H7 (cell line): ENCODE measurements around a stretch of chr2.

DNA sequence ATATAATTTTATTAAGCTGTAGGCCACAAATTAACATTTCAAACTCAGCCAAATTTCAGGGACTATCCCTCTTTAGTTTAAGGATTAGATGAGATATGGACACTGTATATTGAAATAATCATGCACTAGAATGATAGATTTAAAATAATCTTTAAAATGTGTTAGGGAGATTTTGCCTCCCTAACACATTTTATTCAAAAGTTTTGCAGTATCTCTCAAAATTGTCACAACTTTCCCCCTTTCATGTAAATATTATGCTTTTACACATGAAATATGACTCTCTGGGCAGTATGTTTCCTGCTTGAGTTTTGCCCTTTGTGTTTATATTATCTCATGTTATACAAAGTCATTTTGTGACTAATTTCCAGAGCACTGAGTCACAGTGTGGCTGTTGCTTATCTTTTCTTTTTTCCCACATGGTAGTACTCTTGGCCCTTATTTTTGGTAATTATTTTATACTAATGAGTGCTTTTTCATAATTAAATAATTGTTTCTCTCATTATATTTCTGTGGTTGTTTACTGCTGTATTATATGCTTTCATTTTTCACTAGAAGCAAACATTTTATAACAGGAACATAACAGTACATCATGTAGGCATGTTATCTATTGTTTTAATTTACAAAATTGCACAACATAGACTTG is 1.1 kb downstream of the TFPI start:
- RAMPAGE, long total RNA: no peak

DNA sequence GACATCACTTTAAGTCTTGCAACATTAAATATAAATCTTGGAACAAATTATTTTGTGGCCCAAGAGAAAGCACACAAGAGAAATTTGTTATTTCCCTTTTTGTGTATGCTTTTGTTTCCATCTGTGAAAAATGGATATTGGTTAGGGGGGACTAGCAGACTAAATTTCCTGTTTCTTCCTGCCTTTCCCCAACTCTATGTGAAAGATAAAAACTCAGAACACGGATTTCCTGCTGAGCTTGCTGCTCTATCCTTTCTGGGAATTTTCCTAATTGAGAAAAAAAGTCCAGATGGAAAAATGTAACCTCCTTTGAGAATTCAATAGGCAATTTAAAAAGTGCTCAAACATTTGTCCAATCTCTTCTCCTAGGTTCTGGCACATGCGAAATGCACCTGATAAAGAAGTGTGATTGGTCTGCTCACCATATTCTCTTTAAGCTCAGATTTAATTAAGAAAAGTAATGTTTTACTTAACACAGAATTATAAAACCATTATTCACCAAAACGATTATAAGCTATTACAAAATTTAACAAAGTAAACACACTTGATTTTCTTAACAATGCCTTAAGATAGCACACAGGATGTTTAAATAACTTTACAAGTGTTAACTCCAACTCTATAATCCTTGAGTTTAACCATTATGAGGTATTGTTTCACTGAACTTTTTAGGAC is 21.2 kb upstream of the TFPI start:
- RAMPAGE, long total RNA: no peak

GRCh38 chr2:188292199-188292304 is 378 bp downstream of the GULP1 start:
- RAMPAGE, long total RNA: no peak

DNA sequence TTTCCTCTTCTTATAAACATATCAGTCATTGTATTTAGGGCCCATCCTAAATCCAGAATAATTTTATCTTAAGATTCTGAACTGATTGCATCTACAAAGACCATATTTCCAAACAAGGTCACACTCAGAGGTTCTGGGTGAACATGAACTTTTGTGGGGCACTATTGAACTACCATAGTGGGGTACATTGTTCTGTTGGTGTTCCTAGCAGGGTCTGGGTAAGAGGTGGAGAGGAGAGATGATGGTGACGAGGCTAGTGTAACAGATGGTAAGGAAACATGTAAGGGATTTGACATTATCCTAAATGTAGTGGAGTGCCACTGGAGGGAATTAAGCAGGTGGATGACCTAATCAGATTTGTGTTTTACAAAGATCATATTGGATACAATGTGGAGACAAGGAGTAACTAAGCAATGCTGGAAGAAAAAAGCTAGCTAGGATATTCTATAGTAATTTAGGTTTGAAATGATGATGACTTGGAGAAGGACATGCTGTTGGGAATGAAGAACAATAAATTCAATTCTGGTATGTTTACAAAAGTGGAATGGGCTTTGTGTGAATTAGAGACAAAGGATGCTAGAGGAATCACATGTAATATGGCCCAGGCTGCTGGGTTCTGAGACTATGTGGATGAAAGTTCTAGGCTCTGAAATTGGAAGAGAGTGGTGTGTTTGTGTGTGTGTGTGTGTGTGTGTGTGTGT is 108.7 kb downstream of the GULP1 start:
- RAMPAGE, long total RNA: no peak

- RAMPAGE, long total RNA: no peak
Observed at GRCh38 chr2:188786277-188786661, 187.9 kb upstream of the COL3A1 start.

DNA sequence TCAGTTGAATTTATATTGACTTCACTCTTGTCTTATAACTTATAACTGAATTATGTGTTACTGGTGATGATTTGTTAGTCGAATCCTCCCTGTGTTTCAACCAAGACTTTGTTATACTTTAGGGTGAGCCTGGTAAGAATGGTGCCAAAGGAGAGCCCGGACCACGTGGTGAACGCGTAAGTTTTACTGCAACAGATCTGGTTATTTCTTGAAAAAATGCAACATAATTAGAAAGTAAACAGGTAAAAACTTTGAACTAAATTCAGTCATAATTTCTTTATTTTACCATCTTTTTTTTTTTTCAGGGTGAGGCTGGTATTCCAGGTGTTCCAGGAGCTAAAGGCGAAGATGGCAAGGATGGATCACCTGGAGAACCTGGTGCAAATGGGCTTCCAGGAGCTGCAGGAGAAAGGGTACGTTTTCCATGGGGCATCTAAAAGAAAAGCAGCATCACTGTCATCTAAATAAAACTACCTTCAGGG is 20.3 kb downstream of the COL3A1 start:
- RAMPAGE, long total RNA: no peak

GRCh38 chr2:189217412-189217994 is 37.9 kb upstream of the COL5A2 start:
- RAMPAGE, long total RNA: no peak

DNA sequence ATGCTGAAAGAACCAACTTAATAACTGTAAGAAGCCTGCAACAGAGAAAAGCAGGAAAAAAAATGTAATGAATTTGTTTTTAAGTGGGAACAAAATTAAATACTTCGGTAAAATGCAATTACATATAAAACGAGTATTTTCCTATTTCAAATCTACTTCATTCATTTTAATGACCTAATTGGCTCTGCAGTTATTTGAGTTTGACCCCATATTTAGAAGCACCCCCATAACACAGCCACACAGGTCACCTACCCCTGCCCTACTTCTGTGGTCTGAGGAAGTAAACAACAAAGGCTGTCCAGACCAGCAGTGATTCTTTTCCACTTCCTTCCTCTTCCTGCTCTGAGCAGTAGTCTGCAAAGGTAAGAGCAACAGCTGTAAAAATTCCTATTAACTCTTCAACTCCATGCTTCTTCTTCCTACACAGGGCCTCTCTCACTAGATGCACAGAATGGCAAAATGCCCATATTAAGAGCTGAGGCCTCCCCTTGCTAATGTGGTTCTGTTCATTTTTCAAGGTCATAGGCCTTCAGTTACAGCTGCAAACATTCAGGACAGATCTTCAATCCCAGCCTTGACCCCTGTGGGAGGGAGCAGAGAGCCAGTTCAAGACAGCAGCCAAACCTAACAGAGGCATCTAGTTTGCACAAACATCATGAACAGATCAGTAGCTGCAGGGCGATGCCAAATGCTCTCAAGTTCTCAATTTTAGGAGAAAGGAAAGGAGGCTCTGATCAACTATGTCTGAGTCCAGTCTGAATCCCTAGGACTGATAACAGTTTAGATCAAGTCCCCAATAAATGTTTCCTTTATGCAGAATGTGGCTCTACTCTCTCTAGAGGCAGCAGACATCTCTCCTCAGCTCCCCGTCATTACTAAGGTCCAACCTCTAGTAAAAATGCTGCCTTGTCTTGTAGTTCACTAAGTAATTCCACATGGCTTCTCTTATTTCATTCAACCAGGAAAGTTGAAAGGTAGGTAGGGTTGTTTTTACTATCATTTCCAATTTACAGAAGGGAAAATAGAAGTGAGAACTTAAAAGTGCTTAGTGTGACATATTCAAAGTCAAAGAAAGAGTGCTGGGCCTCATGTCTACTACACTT is 20.9 kb downstream of the SLC40A1 start:
- RAMPAGE, long total RNA: no peak

- RAMPAGE, long total RNA: no peak
Observed at GRCh38 chr2:189765564-189765909, 2.9 kb upstream of the OSGEPL1 start.

DNA sequence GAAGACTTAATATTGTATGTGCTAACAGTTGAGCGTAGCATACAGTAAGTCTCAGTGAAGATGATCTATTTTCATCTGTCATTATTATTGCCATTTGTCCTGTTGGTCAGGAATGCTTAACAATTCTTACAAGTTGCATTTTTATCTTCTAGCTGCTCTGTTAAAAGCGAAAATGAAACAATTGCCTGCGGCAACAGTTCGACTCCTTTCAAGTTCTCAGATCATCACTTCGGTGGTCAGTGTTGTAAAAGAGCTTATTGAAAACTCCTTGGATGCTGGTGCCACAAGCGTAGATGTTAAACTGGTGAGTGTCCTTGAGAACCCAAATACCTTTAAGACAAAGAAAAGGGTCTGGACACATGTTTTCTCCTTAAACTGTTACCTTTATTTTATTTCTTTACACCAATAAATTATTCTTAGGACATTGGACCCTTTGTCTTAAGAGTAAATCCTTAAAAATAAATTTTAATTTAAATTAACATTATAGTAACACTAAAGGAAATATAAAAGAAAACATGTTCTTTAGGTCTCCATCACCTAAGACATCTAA is 7.5 kb downstream of the PMS1 start:
- RAMPAGE, long total RNA: no peak

- RAMPAGE, long total RNA: no peak
Observed at GRCh38 chr2:190354208-190354697, 10.9 kb downstream of the INPP1 start.

DNA sequence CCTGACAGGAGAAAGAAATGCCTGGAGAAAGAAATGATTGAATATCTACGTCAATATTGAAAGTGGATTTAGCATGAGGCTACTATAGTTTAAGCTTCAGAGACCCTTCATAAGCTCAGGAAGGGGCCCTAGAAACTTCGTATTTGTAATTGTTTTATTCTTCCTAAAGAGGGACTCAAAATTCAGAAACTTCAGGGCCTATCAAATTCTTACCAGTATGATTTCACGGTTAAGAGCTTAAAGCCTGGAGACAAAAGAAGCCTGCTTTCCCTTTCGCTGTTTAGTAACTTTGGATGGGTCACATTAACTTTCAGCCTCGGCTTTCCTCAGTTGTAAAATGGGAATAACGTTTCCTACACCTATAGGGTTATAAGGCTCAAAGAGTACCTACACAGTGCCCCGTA is 1.1 kb upstream of the MFSD6 start:
- RAMPAGE, long total RNA: no peak

DNA sequence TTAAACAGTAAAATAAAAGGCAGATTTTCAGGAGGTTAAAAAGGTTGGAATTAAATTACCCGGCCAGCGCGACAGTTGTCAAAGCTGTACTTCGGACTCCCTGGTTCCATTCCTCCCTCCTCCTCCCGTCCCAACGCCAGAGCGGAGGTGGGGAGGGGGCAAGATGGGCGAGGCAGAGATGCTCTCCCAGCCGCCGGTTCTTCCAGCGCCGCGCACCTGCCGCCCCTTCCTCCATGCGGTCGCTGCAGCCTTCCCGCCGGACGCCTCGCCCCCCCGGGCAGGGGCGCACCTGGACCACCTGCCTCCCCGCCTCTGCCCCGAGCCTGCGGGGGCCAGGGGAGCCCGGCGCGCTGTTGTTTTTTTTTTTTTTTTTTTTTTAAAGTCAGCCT is 728 bp upstream of the NAB1 start:
- RAMPAGE, long total RNA: no peak

DNA sequence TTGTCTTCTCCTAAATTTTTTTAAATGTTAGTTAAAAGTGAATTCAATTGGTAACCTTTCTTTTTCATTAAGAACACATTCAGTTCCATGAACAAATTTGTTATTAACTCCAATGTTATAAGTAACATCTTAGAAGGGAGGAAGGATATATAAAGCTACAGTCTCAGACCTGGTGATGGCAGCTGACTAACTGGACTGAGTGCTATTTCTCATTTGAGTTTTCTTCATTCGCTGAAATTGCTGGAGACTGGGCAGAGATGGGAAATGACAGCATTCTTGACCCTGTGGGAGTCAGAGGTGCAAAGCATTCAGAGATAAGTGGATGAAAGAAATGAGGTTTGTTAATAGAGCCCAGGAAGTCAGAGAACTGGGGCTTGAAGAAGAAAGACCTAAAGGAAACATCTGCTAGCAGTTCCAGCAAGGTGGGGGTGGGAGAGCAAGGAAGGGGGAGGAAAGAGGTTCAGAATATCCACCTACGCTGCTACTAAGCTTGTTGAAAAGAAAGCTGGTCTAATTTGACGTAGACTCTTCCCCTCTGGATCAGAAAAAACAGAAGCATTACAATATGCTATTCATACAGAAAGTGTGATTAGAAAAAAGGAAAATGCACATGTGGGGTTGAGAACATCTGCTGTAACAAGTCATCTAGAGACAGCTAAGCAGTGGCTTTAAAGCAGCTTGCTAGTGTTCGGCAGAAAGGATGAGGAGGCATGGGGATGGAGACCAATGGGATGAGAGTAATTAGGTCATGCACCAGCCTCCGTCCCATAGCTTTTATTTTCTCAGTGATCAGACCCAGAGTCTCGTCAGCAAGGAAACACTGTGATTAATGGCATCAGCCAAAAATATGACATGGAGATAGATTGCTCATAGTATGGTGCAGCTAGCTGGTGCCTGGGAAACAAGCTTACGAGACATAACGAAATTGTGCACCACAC is 29.6 kb downstream of the NAB1 start:
- RAMPAGE, long total RNA: no peak

DNA sequence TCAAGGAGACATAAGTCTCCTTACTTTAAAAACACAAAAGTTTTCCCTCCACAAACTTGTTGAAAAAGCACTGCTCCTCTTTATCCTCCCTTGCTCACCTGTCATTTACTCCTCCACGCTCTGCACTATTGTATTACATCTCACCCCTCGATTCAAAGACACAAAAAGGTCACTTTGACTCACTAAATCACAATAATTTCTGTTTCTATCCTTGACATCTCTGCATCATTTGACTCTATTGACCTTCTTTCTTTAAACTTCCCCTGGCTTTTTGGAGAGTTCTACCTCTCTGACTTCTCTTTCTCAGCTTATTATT is 35.0 kb upstream of the GLS start:
- RAMPAGE, long total RNA: no peak

DNA sequence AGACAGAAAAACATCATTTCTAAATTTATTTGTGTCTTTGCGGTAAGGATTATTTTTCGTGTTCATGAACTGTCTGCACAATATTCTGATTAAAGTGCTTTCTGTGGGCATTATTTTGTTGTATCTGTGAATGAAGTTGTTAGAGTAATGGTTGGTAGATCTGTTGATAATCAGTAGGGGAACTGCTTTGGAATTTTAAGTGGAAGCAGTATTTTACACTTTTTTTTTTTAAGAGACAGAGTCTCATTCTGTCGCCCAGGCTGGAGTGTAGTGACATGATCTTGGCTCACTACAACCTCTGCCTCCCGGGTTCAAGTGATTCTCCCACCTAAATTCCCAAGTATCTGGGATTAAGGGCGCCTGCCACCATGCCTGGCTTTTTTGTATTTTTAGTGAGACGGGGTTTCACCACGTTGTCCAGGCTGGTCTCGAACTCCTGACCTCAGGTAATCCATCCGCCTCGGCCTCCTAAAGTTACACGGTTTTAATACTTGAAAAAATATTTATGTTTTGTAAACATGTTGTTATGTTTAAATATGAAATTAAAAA is 16.3 kb downstream of the GLS start:
- RAMPAGE, long total RNA: no peak

DNA sequence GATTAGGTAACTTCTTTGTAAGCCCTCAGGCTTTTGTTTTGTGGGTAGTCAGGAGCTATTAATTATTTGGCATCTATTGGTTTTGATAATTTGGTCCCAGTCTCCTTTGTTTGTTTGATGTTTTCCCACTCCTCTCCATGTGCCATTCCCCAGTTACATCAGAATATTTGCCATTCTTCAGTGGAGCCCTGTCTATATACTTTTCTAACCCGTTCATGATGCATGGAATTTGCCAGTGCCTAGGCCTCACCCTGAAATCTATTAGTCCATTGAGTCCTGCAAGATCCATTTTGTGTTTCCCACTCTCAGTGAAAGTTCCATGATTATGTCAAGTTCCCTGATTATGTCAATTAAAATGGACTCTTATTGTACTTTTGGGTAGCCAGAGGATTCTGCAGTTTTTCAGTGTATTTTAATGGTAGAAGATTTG is 42.6 kb downstream of the GLS start:
- RAMPAGE, long total RNA: no peak

DNA sequence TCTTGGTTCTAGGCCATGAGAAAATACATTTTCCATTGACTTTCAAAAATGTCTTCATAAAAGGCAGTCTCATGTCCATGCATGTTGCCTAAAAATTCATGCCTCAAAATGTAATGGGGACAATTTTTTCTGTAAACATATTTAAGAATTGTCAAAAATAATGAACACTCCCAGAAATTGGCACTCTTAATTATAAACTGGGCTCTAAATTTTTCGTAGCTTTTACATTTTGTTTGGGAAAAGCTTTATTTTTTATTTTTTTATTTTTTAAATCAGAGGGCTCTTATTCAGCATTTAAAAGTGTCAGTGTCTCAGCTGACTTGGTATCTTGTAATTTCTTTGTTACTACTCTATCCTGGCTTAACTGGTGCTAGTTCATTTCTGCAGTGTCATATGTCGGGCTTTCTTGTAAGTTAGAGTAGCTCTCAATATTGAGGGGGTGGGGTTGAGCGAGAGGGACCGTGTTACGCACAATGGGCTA is 44.4 kb downstream of the GLS start:
- RAMPAGE, long total RNA: no peak

- RAMPAGE, long total RNA: no peak
Observed at GRCh38 chr2:190942926-190943564, 62.4 kb downstream of the GLS start.

GRCh38 chr2:190986124-190987112 is 27.6 kb downstream of the STAT1 start:
- RAMPAGE, long total RNA: no peak